Measurements from ENCODE around the gene TMEM86A.

- RRBS = no CpG with 5 or more reads among the region's 5 CpGs
Observed at GRCh38 chr11:18654726-18655049, 20.5 kb upstream of the SPTY2D1 start.

GRCh38 chr11:18672146-18672579, 26.4 kb upstream of the TMEM86A start:
- RRBS = no CpG with 5 or more reads among the region's 7 CpGs

DNA sequence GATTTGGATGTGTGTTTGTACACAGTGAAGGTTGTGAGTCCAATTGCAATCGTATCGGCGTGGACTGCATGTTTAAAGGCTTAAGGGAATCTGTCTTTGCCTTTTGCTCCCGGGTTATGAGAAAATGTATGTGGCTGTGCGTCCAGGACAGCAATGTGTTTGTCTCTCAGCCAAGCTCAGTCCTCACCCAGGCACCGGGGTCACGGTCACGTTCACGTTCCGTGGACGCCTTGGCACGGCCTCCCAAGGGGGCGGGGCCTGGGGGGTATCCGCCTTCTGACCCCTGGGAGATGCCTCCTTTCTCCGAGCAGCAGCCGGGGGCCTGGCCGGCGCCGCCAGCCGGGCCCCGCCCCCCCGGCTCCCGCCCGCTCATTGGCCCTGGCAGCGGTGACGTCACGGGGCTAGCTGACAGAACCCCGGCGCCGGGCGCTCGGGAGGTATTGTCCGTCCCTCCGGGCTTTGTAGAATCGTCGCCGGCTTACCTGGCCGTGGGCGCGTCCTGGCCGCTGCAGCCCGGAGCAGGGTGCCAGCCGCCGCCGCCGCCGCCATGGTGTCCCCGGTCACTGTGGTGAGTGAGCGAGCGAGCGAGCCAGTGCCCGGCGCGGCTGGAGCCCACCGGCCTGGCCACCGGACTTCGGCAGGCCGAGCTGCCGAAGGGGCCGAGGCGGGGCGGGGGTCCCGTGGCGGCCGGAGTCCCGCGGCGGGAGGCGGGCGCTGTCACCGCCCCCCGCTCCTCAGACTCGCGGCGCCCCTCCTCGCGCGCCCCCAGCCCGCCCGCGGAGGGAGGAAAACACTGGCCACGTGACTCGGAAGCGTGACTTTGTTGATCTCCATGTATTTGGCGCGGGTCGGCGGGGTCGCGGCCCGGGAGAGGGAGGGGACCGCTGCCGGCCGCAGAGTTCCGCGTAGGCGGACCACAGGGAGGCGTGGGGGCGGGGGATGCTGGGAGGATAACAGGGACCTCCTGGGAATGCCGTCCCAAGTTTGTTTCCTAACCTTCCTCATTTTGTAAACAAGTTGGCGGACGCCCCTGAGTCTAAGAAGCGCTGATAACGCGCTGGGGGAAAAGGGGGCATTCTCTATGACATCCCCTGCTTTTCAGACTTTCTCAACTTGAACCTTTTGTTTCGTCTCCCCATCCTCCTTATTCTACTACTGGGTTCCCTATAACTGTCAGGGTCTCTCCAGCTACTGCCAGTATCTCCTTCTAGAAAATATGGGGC, at the start of gene TMEM86A:
Gene TMEM86A (plus strand): TSS at position 440 of the 1,223 bp plus-strand sequence.
- RRBS = 1% methylated on average over 39 of the region's 106 CpGs

GRCh38 chr11:19116822-19117046, 234 bp upstream of the ZDHHC13 start:
- RRBS = under 1% methylated on average over 3 of the region's 12 CpGs

GRCh38 chr11:19135347-19136467, 18.7 kb downstream of the ZDHHC13 start:
- RRBS = no CpG with 5 or more reads among the region's 30 CpGs

DNA sequence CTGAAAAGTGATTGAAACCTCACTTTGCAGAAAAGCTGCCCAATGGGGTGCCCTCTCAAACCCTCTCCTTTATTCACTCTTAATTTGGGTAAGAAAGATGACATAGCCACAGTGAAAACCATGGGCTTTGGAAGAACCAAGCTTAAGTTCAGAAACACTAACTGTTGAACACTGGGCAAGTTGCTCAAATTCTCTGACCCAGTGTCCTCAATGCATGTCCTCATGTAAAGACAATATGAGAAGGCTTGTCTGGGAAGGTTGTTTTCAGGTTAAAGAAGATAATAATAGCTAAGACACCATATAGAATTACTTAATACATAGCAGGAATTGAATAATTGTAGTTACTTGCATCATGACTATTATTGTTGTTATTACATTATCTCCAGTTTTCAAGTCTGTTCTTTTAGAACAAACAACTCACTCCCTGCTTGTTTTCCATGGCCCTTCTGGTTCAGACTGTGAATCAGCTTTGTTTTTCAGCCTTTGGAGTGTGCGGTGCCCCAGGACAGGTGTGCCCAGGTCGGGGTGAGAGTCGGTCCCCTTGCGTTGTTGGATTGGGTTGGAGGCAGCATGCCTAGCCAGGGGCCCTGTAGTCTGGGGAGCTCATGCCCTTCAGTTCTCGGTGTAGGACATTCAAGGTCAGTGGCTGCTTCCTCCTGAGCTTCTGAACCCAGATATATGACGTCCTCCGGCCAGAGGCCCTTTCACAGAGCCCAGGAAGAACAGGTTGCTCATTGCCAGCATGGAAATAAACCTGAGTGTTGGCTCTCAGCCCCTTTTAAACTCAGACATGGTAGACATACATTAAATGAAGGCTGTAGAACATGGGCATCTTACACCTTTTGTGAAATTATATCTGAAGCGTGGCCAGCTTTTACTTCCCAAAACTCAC, 2.9 kb downstream of the CSRP3 start:
- RRBS = no CpG with 5 or more reads among the region's 8 CpGs

DNA sequence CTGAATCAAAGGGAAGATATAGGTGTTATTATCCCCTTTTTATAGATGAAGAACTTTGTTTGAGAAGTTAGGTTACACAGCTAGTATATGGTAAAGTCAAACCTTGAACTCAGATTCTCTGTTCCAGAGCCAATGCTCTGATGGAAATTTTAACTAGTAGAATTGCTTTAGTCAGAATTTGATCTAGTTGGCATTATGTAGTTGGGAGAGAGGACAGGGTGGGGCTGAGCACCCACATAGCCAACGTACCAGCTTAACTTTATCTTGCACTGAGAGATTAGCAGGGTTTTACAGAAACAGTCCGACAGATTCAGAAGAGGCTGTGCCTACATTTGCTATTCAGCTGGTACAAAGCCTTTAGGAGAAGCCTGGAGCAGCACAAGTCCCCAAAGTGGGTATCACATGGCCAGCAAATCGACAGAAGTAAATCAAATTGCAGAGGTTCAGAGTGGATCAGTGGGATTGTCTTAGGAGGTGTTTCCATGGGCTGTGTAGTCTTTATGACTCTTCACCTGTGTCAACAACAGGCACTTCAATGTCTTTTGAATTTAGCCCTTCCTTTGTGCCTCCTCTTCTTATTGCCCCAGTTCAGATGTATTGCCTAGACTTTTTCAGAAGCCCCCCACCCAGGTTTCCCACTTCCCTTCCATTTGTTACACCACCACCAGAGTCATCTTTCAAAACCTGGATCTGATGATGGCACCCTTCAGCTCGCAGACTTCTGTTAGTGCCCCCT, 7.3 kb upstream of the CSRP3 start:
- RRBS = no CpG with 5 or more reads among the region's 4 CpGs

GRCh38 chr11:19209617-19209964, 7.8 kb upstream of the CSRP3 start:
- RRBS = no CpG with 5 or more reads among the region's 2 CpGs

GRCh38 chr11:19218714-19219392, 17.1 kb upstream of the CSRP3 start:
- RRBS = no CpG with 5 or more reads among the region's 18 CpGs

GRCh38 chr11:19225184-19225706, 15.5 kb downstream of the E2F8 start:
- RRBS = no CpG with 5 or more reads among the region's 9 CpGs

- RRBS = no CpG with 5 or more reads among the region's 3 CpGs
Observed at GRCh38 chr11:19683504-19684003, 29.1 kb upstream of the NAV2 start.

- RRBS = no CpG with 5 or more reads among the region's 2 CpGs
Observed at GRCh38 chr11:19832916-19833115, 120.2 kb downstream of the NAV2 start.

DNA sequence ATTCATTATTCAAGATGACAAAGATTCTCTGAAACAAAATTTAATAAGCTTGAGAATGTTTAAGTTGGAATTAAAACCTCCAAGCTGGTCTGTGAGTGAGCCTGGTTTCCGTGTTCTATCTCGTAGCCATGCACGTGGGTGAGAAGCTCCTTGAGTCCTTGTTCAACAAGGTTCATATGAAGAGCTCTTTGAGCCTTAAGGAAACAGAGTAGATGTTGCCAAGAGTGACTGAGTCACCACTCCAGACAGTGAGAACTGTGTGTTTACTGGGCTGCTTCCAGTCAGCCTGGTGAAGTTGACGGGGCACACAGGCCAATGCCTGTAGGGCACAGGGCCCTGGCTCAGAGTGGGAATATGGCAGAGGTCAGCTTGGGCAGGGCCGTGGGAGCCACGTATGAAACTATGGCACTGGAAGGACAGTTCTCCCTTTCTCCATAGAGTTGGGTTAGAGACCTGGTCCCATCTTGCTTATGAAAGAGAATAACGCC, 206.6 kb downstream of the NAV2 start:
- RRBS = no CpG with 5 or more reads among the region's 7 CpGs

GRCh38 chr11:19958383-19958955, 201.8 kb downstream of the DBX1 start:
- RRBS = no CpG with 5 or more reads among the region's 4 CpGs

DNA sequence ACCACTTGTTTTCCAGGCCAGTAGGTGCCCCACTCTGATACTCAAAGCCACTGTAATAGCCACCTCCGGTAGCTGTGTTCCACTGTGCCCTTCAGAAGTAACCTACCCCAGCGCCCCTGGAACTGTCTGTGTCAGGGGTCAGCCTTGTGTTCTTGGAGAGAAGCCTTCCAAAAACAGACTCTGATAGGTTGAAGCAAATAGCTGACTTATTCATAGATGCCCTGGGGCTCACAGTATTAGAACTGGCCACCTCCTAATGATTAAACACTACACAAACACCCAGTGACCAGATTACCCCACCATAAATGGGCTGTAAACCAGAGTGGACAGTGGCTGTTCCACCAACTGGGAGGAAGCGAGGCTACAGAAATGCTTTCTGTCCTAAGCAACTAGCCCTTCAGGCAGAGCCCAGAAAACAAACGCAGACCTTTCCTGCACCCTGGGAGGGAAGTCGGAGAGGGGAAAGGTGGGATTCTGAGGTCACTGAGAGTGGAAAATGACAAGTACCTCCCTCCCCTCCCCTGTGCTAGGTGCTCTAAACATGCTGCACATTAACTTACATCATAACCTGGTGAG, 157.5 kb downstream of the DBX1 start:
- RRBS = no CpG with 5 or more reads among the region's 5 CpGs

GRCh38 chr11:20027111-20027827, 133.0 kb downstream of the DBX1 start:
- RRBS = no CpG with 5 or more reads among the region's 13 CpGs

DNA sequence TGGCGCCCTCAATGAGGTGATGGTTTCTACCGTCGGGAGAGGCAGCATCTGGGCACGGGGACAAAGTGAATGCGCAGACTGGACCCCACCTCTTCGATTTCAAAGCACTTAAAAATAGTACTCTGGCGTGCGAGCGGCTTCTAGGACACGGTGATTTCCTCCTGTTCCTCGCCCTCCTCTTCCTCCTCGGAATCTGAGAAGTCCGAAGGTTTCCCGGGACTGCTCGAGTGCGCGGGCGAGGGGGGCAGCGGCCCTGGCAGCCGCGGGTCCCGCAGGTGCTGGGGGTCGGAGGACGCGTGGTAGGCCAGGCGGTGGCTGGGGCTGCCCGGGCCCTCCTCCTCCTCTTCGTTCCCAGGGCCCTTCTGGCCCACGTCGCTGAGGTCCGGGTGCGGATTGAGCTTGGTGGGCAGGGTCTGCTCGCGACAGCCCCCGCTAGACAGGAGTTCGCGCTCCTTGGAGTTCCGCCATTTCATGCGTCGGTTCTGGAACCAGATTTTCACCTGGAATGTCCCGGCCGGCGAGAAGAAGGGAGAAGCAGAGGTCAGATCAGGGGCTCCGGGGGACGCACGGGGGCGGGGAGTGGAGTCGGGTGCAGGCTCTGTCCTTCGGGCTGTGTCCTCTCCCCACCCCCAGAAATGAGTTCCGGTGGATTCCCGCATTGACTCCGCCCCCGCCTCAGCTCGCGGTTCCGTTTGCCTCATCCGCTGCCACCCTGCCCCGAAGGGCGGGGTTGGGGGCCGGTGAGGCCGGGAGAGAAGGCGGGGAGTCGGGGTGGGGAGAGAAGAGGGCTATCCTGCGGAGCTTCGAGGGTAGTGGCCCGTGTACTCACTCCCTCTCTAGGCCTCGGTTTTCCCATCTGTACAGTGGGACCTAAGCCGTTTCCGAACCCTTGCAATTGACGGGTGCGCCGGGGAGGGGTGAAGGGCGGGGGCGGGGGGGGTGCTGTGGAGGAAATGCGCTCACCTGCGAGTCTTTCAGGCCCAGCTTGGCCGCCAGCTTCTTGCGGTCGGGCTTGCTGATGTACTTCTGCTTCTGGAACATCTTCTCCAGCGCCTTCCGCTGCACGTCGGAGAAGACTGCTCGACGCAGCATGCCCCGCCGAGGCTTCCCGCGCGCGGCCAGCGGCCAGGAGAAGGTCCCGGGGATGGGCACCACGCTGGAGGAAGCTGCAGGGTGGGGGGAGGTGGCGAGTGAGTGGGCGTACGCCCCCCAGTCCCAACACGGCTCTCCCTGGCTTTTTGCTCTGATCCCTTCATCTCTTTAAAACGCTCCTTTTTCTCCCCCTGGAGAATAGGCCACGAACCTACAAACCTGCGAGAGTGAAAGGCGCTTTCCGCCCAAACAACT, 3.7 kb downstream of the DBX1 start:
- RRBS = 12% methylated on average over 31 of the region's 103 CpGs

DNA sequence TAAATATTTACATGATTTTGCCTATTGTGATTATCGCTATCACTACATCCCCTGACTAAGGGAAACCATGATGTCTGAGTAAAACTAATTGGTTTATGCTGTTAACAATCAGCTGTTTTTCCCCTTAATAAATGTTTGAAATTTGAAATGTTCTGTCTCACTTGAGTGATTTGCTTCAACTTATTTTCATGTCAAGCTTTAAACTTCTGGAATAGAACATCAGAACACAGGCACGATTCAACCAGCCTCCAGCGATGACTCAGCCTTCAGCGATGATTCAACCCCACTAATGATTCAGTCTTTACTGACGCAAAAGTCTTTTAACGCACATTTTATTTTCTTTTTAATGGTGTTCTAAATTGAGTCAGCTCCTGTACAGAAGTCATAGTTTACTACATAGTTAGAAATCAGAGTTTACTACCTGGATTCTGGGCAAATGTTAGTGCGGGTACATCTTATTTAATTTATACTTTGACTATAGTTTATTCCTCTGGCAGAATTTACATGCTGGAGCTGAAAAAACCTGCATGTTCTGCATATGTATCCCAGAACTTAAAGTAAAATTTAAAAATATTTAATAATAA, 4.1 kb downstream of the HTATIP2 start:
- RRBS = no CpG with 5 or more reads among the region's 7 CpGs

DNA sequence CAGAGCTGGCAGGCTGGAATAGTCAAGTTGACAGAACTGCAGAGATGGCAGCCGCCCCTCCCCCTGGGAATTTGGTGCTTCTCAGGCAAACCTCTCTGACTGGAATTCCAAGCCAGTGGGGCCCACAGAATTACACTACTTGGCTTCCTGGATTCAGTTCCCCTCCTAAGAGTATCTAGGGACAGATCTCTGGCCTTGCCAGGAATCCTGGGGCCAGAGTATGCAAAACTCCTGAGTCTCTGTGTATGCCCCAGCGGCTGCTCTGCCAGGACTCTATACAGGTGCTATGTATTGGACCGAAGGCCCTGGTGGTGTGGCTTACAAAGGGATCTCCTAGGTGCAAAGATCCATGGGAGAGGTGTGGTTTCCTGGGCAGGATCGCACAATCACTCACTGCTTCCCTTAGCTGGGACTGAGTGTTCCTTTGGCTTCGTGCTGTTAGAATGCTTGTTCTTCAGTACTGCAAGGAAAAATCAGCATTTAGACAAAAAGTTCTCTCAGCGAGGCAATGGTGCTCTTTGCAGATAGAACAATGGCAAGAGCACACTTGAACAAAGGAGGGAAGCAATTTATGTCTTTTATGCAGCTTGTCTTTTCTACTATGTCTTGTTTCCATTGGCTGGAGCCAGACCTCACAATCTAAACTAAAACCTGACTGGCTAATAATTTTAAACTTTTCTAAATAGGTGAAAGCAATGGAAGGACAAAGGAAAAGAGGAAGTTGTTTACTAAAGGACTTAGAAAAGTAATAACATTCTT, 86.9 kb downstream of the PRMT3 start:
- RRBS = no CpG with 5 or more reads among the region's 6 CpGs

GRCh38 chr11:22624589-22624913, 1.1 kb downstream of the FANCF start:
- RRBS = no CpG with 5 or more reads among the region's 4 CpGs

Data from zone of skin (tissue), 1 donor.